M059J (cell line): ENCODE measurements around a stretch of chr16.

GRCh38 chr16:88504863-88505856 lies 52.1 kb downstream of the ZFPM1 start:
- RAMPAGE, long total RNA = no peak

DNA sequence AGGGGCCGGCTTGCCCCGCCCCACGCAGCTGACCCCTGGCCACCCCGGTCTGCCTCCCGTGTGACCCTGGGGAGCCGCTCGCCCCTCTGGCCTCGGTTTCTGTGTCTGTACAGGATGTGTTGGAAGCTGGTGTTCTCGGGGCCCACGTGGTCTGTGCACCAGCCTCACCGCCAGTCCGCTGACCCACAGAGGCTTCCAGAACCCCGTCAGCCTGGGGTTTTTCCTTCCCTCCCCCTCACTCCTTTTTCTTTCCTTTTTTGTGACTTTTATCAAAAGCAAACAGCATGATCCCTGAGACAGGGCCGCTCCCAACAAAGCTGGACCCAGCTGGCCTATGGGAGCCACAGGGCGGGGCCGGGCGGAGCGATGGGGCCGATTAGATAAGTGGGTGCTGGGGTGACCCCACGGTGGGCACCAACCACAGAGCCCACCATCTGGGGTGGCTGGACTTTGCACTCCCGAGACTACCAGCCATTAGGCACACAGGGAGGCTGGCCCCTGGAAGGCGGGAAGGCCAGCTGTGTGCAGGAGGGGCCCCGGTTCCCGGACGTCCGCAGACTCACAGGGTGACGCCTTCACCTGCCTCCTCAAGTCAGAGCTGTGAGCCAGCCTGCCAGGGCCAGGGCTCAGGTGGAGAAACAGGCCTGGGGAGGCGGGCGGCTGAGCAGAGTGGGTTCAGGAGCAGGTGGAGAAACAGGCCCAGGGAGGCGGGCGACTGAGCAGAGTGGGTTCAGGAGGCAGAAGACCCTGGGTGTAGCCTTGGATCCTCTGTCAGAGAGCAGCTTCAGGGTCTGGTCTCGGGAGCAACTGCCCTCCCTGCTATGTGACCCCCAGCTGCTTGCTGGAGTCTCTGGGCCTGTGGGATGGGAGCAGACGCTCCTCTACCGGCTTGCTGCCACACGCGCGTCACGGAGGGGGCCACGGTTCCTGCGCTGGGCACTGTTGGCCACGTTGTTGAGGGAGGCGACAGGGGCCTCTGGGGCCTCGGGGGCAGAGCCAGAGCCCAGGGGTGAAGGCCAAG lies 56.2 kb downstream of the ZFPM1 start:
- RAMPAGE, long total RNA = no peak

DNA sequence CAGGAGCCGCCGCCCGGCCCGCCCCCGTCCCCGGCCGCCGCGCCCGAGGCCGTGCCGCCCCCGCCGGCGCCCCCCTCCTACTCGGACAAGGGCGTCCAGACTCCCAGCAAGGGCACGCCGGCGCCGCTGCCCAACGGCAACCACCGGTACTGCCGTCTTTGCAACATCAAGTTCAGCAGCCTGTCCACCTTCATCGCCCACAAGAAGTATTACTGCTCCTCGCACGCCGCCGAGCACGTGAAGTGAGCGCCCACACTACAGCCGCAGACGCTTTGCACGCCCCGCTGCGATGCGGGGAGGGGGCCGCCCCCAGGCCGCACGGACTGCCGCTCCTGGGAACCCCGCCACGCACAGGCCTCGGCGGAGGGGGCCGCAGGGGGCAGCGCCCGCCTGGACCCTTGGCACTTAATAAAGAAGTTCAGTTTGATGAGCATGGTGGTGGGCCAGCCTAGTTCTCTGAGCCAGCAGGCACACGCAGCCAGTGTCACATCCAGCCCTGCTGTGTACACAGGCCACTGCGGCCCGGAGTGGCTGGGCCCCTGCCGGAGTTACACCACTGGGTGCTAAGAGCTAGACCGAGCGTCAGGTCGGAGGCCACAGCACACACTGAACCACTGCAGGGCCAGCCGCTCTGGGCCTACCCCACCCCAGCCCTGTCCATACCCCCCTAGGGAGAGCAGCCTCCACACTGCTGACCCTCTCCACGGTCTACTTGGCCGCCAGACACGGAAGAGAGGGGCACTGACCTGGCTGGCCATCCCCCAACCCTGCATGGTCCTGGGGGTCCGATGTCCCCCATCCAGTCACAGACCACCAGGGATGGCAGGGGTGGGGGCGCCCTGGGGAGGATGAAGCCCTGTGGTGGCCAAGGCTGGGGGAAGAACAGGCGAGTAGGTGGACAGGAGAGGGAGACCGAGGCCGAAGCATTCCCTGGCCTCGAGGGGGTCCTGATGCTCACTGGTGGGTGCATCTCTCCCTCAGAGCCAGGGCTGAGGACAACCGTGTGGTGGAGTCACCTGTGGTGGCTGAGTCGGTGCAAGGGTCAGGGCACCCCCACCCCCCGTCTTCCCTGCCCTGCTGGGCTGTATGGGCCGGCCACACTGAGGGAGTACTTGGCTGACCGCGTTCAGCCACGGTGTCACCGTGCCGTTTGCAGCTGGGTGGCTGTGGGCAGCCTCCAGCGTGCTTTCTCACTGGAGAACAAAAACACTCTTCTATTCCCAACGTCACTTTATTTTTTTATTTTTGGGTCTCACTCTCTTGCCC lies 35.0 kb upstream of the ZC3H18 start:
- RAMPAGE, long total RNA = no peak

DNA sequence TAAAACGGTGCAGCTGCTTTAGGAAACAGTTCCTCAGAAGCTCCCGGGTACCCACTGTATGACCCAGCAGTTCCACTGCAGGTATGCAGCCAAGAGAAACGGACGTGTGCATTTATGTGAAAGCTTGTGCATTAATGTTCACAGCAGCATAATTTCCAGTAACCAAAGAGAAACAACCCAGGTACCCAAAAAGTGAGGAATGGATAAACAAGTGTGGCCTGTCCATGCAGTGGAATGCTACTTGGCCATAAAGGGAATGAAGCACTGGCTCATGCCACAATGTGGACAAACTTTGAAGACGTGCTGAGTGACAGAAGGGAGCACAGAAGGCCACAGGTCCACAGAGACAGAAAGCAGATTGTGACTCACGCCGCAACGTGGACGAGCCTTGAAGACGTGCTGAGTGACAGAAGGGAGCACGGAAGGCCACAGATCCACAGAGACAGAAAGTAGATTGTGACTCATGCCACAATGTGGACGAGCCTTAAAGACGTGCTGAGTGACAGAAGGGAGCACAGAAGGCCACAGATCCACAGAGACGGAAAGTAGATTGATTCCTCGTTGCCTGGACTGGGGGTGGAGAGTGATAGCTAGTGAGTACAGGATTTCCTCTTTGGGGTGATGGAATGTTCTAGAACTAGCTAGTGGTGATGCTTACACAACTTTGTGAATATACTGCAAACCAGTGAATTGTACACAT lies 19.2 kb downstream of the ZC3H18 start:
- RAMPAGE, long total RNA = no peak

DNA sequence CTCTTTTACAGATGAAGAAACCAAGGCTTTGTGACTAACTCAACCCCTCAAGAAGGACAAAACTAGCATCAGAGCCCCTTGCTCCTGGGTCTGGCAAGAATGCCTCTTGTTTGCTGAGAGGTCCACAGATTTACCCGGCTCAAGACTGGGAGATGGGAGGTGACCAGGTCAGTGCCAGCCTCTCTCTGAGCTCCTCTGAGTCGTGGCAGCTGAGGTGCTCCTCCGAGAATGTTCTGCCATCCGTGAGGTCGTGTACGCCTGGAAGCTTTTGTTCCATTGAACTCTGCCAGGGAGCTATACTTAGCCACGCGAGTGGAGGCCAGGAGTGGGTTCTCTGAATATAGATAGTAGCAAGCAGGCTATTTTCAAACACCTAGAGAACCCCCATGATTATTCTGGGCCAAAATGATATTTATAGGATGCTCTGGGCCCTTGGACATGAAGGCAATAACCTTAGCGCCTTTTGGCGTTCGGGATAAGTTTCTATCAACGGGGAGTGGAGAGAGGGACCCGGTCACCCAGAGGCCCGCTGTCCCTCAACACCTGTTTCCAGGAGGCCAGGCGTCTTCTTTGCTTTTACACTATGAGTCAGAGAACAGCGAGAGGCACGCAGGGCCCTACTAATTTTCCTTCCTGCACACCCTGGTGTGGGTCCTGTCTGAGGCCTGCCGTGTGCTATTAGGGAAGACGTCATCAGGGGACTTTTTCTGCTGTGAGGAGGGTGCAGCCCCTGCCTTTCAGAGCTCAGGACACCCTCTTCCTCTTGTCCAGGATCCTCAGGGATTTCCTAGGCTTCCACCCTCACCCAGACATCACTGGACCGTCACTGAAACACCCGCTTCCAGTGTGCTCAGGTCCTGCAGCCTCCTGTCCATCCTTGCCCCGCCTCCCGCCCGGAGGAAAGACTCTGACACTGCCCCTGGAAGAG lies 11.0 kb upstream of the MVD start:
- RAMPAGE, long total RNA = no peak

- RAMPAGE, long total RNA = no peak
Observed at GRCh38 chr16:88693194-88693508, 6.8 kb upstream of the SNAI3 start.

DNA sequence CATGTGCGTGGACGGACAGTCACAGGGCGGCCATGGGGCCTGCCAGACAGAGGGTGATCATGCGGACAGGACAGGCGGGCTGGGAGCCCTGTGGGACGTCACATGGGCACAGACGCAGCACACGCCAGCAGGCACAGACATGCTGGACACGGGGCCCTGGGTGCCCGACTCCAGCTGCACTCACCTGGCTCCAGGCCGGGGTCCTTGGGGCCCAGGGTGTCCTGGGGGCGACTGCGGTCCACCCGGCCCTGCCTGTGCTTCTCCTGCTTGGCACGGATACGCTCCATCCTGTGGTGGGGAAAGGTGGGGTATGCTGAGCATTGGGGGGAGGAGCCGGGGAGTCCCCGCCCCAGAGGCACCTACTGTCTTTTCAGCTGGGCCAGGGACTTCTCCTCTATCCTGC lies 18.9 kb downstream of the CTU2 start:
- RAMPAGE, long total RNA = no peak

DNA sequence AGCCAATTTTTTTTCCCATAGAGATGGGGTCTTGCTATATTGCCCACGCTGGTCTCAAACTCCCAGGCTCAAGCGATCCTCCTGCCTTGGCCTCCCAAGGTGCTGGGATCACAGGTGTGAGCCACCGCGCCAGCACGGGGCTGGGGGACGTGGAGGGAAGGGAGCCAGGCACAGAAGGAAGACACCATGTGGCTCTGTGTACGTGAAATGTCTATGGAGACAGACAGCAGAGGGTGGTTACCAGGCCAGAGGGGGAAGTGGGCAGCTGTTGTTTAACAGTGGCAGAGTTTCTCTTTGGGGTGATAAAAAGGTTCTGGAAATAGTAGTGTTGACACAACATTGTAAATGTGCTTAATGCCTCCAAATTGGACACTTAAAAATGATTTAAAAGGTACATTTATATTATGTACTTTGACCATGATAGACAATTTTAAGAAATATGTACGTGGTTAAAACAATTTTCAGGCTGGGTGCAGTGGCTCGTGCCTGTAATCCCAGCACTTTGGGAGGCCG lies 4.7 kb upstream of the PIEZO1 start:
- RAMPAGE, long total RNA = no peak

- RAMPAGE, long total RNA = no peak
Observed at GRCh38 chr16:88812886-88813867, 1.4 kb upstream of the APRT start.

DNA sequence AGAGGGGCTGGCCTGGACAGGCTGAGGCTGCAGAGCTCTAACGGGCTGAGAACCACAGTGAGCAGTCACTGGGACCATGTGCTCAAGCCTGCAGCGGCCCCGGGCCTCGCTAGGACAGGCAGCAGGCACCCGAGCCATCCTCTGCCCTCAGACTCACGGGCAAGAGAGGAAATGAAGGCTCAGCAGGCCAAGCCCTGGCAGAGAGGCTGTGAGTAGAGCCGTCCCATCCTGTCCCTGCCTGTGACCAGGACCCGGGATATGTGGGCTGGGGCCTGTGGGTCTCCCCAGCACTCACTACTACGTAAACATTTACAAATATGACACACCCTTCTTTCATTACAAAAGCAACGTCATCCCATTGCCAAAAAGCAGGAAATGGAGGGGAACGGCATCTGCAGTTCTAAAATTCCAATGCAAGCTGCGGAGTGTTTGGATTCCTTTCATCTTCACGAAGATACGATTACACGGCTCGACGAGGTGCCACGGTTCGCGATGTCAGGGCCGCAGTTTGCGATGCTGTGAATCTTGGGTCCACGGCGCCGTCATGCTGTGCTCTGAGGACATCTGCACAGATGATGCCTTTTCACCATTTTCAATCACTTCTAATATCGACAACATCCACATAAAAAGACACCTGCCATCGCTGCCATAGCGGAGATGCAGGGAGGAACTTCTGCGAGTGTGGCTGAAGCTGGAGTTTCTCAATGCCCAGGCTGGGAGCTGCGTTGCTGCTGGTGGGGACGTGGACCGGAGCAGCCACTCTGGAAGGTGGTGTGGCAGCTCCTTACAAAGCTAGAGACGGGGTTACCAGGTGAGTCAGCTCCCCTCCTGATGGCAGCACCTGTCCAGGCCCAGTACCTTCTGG lies 6.7 kb upstream of the APRT start:
- RAMPAGE, long total RNA = no peak

GRCh38 chr16:88853265-88853905 lies 3.4 kb downstream of the GALNS start:
- RAMPAGE, long total RNA = no peak

DNA sequence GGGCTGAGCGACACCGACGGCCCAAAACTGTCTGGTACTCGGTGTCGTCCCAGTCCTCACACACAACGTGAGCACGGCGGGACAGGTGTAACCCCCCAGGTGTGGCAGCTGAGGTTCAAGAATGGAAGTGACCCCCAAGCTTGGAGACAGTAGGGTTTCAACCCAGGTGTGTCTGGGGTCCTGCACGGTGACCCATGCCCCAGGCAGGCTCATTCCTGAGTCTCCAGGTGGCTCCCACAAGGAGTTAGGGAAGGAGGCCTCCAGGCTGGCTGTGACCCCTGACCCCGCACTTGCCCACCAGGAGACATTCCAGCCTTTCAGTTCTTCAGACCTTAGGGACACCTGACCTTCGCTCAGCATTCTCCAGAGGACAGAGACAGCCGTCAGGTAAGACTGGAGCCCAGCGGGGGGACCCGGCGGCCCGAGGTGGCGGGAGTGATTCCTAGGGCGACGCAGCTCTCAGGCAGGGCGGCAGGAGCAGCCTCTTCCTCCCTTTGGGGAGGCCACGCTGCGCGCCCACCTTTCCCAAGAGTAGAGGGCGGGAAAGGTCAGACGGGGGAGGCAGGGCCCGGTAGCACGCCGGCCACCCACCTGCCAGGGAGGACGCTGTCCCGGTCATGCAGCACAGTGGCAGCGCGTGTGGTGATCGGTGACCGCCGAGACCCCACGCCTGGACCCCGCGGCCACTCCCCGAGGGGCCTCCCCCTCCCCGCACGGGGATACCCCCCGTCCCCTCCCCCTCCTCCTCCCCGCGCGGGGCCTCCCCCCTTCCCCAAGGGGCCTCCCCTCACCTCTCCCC lies 688 bp downstream of the GALNS start:
- RAMPAGE, long total RNA = no peak

GRCh38 chr16:88882481-88883030 lies 16.1 kb upstream of the PABPN1L start:
- RAMPAGE, long total RNA = no peak

- RAMPAGE, long total RNA = no peak
Observed at GRCh38 chr16:88926850-88927287, 50.1 kb downstream of the CBFA2T3 start.

DNA sequence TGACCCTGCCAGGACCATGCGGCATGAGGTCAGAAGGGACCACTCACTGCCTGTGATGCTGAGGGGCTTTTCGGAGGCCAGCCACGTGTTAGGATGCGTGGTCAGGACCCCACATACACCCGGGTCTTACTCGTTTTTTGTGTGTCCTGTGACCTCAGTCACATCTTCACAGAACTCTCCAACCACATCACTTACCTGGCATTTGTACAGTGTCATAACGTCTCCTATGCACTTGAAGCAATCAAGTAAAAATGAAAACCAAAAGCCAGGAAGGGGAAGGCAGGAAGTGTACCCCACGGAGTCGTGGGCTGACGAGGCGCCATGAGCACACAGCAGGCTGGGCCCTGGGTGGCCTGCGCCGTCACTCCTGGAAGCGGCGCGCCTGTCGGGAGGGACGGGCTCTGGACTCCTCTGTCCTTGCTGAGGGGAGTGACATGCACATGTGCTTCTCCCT lies 8.0 kb downstream of the ACSF3 start:
- RAMPAGE, long total RNA = no peak

- RAMPAGE, long total RNA = no peak
Observed at GRCh38 chr16:89103114-89103550, 9.5 kb downstream of the ACSF3 start.

DNA sequence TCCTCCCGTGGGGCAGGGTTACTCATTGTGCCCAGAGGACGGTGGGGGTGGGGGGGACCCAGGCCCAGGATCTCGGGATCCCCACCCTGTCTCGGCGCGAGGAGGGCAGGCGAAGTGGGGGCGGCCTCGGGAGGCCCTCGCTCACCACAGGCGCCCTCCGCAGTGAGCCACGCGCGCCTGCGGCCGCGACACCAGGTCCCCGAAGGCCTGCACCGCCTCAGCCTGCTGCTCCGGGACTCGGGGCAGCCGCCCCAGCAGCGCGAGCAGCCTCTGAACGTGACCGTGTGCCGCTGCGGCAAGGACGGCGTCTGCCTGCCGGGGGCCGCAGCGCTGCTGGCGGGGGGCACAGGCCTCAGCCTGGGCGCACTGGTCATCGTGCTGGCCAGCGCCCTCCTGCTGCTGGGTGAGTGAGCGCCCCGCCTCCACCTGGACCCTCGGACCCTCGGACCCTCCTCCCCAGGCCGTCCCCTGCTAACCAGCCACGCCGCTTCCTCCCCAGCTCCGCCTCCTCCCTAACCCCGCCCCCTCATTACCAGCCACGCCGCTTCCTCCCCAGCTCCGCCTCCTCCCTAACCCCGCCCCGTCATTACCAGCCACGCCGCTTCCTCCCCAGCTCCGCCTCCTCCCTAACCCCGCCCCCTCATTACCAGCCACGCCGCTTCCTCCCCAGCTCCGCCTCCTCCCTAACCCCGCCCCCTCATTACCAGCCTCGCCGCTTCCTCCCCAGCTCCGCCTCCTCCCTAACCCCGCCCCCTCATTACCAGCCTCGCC lies 8.1 kb downstream of the SLC22A31 start:
- RAMPAGE, long total RNA = no peak

DNA sequence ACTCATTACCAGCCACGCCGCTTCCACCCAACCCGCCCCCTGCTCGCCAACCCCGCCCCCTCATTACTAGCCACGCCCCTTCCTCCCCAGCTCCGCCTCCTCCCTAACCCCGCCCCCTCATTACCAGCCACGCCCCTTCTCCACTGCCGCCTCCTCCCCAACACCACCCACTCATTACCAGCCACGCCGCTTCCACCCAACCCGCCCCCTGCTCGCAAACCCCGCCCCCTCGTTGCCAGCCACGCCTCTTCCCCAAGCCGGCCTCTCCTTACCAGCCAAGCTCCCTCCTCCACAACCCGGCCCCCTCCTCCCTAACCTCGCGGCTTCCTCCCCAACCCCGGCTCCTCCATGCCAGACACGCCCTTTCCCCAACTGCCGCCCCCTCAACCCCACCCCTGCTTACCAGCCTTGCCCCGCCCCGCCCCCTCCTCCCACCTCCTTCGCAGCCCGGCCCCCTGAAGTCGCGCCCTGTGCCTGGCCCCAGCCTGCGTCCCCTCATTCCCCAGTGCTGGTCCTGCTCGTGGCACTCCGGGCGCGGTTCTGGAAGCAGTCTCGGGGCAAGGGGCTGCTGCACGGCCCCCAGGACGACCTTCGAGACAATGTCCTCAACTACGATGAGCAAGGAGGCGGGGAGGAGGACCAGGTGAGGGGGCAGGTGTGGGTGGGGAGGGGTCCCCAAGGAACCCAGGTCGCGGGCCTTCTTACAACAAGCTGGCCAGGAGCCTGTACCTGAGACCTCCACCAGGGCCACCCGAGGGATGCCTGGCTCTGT lies 7.2 kb downstream of the SLC22A31 start:
- RAMPAGE, long total RNA = no peak

DNA sequence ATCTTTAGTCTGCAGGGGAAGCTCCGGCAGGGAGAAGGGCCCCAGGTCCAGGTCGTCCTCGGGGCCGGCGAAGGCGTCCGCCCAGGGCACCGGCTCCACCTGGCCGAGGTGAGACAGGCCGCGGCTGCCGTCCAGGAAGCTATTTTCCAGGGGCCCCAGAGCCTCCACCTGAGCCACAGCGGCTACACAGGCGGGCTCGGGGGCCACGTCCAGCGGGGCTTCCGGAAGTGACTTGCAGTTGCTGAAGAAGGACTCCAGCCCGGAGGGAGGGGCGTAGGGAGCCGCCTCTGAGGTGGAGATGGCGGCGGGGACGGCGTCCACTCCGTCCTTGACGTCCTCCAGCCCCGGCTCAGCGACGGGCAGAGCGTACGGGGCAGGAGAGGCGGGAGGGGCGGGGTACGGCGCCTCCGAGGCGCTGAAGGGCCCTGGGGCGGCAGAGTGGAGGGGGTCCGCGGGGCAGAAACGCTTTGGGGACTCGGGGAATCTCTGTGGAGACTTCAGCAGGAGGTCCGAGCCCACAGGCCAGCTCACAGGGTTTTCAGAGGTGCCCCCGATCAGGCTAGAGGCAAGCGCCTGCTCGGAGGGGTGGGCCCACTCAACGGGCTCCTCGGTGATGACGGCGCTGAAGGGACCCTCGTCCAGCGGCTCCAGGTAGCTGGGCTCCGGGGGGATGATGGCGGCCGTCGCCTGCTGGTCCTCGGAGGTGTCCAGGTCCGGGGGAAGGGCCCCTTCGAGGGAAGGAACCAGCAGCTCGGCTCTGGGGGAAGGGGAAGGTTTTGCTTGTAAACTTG lies 62.8 kb downstream of the ZNF778 start:
- RAMPAGE, long total RNA = no peak

GRCh38 chr16:89343504-89344207 lies 126.2 kb downstream of the ZNF778 start:
- RAMPAGE, long total RNA = no peak